ENCODE measurements around the genes ZNF502 and TDGF1.

- RRBS: no CpG with 5 or more reads among the region's 1 CpG
Measured at GRCh38 chr3:43755364-43755865, 64.7 kb downstream of the ABHD5 start.

GRCh38 chr3:44445055-44445495, 32.4 kb downstream of the ZNF445 start:
- RRBS: no CpG with 5 or more reads among the region's 6 CpGs

DNA sequence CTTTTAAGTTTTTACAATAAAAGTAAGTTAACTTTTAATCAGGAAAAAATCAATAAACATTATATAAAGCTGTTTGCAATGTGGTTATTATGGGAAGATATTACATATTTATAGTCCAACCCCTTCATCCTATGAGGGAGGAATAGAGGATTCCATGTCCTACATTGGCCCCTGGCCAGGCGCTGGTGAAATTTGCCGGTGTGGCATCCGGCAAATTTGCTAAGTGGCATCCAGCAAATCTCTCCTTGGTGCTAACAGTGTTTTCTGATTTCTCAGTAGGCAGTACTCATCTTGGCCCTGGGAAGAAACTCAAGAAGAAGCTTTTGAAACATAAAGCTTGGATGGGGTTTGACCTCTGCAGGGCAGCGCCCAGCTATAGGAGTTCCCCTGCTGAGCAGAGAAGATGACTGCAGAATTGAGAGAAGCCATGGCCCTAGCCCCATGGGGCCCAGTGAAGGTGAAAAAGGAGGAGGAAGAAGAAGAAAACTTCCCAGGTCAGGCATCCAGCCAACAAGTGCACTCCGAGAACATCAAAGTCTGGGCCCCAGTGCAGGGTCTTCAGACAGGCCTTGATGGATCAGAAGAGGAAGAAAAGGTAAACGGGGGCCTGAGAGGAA, 2.2 kb downstream of the ZNF35 start:
- RRBS: no CpG with 5 or more reads among the region's 6 CpGs

- RRBS: 2% methylated on average over 11 of the region's 41 CpGs
Measured at GRCh38 chr3:44712326-44713120, at the start of gene ZNF502. Gene ZNF502 (plus strand): TSS chr3:44712660.

GRCh38 chr3:44883911-44884590, 9.6 kb downstream of the TGM4 start:
- RRBS: no CpG with 5 or more reads among the region's 8 CpGs

GRCh38 chr3:45029393-45030290, 3.5 kb downstream of the CLEC3B start:
- RRBS: no CpG with 5 or more reads among the region's 11 CpGs

GRCh38 chr3:45112828-45113453, 33.2 kb downstream of the CDCP1 start:
- RRBS: no CpG with 5 or more reads among the region's 7 CpGs

DNA sequence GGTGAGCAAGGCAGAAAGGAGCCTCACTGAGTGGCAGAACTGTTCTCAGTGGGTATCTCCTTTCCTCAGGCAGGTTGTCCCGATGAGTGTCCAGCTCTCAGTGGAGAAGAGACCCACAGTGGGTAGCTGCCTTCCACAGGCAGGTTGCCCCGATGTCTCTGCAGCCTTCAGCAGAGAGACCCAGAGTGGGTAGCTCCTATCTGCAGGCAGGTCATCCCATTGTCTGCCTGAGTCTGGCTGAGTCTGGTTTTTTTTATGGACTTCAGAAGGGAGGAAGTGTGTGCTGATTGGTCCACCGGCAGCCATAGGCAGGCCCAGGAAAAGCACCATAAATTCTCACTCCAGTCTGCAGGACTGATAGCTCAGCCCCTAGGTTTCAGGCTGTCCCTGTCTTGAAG, 3.8 kb upstream of the LIMD1 start:
- RRBS: no CpG with 5 or more reads among the region's 3 CpGs

- RRBS: no CpG with 5 or more reads among the region's 23 CpGs
Measured at GRCh38 chr3:45593610-45593860, 1.0 kb upstream of the LIMD1 start.

DNA sequence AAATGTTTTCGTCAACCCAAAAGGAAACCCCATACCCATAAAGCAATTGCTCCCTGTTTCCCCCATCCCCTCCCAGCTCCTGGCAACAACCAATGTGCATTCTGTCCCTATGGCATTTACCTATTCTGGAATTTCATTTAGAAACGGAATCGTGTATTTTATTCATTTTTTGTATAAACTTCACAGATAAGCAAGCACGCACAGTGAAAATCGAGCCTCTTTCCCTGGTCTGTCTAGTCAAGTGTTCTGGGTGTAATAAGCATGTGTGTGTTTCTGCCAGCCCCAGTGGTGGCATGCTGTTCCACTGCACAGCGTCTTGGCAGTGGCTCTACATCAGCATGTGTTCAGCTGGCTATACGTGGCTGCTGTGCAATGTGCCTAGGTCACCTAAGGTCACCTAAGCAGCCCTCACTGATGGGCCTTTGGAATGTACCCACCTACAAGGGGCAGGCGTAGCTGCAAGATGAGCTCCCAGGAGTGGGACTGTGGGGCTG, 4.8 kb downstream of the LIMD1 start:
- RRBS: no CpG with 5 or more reads among the region's 8 CpGs

GRCh38 chr3:45690592-45691115, 1.5 kb downstream of the SACM1L start:
- RRBS: no CpG with 5 or more reads among the region's 4 CpGs

GRCh38 chr3:45869949-45870455, 16.3 kb upstream of the CCR9 start:
- RRBS: no CpG with 5 or more reads among the region's 5 CpGs

- RRBS: no CpG with 5 or more reads among the region's 6 CpGs
Measured at GRCh38 chr3:45972353-45973450, 22.9 kb downstream of the FYCO1 start.

- RRBS: no CpG with 5 or more reads among the region's 3 CpGs
Measured at GRCh38 chr3:46017594-46017917, 9.7 kb downstream of the XCR1 start.

DNA sequence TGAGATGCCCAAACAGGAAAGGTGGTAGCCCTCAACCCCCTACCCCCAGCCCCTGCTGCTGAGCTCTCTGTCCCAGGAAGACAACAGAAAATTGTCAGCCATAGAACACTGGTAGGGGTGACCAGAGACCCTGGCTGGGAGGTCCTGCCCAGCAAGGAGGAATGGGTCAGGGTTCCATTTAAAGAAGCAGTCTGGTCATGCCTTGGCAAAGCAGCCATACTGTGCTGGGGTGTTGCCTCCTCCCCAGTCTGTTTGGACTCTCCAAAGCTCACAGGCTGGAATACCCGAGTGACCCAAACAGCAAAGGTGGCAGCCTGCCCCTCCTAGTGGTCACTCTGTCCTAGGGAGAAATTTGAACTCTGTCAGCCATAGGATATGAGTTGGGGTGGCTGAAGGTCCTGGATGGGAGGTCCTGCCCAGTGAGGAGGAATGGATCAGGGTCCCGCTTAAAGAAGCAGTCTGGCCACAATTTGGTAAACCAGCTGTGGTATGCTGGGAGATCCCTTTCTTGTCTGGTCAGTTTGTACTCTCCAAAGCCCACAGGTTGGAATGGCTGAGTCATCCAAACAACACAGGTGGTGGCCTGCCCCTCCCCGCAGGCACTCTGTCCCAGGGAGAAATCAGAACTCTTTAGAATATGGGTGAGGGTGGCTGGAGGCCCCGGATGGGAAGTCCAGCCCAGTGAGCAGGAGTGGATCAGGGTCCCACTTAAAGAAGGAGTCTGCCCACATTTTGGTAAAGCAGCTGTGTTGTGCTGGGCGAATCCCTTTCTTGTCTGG, 45.1 kb downstream of the CCR1 start:
- RRBS: no CpG with 5 or more reads among the region's 5 CpGs

- RRBS: no CpG with 5 or more reads among the region's 3 CpGs
Measured at GRCh38 chr3:46206197-46206637, 1.9 kb downstream of the CCR1 start.

DNA sequence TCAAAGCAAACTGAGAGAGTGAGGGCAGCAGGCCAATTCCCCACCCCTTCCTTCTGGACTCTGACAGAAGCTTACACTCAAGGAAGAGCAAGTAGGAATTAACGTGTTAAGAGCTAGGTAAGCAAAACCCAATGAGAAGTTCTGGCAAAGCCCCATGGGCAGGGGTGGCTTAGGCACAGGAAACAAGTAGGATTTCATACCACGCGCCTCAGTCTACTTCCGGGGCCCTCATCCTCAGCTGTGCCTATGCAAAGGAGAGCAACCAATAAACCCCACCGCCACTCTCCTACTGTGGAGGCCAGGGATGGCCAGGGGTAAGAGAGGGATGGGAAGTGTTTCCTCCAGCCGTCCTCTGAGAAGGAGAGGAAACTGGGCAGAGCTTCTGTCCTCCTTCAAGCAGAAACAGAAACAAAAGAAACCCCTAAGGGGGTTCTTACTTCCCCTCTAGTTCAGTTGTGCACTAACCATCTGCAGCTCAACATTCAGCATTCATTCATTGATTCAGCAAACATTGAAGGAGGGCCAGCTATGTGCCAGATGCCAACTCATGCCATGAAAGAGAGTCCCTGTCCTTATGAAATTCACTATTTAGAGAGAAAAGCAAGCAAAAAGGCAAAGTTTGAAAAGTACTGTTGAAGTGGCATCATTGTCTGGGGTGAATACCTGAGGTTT, 12.7 kb downstream of the CCR5 start:
- RRBS: no CpG with 5 or more reads among the region's 6 CpGs

GRCh38 chr3:46396042-46396478, 11.0 kb upstream of the CCRL2 start:
- RRBS: no CpG with 5 or more reads among the region's 4 CpGs

DNA sequence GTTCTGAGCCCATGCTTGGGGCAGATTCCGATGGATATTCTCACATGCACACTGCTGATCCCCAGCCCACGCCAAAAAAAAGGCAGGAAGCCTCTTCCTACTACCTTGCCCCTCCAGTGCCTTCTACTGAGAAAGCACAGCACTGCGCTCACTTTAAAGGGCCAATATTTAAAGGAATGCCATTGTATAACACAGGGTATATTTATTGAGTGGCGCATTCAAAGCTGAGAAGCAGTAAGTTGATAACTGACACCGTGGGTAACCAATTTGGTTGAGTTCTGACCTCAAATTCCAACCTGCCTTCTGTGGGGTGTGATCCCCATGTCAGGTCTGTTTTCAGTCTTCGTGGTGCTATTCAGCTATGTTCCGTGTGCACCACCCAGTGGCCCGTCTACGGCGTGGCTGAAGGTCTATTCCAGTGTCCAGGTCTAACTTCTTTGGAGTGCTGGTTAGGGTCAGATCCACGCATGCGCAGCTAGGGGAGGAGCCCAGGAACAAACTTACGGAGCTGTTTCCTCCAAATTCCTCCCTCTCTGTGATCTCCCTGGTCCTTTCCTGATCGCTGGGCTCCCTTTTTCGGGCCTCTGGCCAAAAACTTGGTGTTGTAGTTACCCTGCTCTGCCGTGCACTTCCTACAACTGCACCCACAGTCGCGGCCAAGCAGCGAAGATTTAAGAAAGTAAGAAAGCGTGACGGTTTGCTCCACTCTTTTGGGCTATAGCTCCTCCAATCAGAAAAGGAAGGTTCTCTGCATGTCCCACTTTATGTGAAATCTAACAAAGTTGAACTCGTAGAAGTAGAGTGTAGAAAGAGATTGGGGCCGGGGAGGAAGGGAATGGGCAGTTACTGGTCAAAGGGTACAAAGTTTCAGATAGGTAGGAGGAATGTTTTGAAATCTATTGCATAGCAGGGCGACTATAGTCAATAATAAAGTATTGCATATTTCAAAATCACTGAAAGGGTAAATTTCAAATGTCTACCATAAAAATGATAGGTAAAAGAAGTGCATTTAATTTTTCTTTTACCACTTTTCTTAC, 7.7 kb downstream of the LRRC2 start:
- RRBS: no CpG with 5 or more reads among the region's 24 CpGs

- RRBS: no CpG with 5 or more reads among the region's 18 CpGs
Measured at GRCh38 chr3:46577519-46578307, at the start of gene TDGF1. Gene TDGF1 (plus strand): TSS chr3:46577788.

All from foreskin fibroblast (primary cell).